ENCODE data around the genes SUMO4 and IYD.

DNA sequence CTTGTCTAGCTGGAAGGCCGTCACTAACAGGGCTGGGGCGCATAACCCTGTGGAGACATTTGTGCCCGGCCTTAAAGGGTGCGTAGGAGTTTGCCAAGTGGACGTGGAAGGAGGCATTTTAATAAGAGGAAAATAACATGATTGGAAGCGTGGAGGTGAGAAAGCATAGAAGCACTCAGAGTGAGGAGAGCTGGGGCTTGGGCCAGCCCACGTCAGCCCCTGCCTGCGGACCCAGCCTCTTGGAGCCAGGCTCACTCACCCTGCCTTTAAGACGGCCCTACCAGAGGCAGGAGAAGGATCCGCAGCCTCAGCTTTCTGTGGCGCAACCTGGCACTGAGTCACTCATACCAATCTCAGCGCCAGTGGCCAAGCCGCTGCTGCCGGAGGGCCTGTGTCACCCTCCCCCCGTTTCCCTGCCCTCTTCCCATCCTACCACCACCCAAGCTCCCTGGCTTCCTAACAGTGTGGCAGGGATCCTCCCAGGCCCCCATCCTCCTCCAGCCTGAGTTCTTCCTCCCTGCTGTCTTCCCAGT lies 285.1 kb downstream of the UST start:
- PRO-cap, 8 experiments: no peak in any of the 8 experiments

DNA sequence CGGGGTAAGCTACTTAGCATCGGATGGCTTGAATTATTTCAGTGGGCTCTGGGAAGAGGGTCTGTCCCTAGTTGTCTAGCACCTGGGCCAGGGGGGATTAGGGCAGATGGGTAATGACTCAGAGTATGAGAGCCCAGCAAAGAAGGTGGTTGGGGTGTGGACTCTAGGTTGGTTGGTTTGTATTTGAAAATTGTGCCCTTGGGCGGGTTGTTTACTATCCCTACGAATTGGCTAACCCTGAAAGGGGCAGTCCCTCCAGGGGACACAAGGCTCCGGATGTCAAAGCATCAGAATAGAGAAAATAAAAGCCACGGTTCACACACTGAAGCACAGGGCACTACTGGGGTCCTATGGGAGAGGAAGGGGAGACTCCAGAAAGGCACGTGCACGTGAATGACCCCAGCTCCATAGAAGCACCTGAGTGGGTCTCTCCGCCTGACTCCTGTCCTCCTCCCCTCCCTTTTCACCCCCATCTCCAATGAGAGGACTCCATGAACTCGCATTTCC lies 148.4 kb upstream of the TAB2 start:
- PRO-cap, 8 experiments: no peak in any of the 8 experiments

DNA sequence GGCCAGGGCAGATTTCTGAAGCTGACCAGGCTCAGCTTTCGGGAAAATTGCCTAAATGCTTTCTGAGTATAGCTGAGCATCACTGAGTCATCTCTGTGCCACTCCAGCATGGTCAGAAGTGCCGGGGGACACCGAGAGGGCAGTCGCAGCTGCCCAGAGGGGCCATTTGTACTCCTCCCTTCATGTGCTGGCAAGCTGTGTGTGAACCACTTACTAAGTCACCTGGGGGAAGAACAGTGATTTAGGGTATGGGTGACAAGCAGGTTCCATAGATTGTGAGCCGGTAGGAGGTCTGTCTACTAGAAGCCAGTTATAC lies 147.6 kb upstream of the TAB2 start:
- PRO-cap, 8 experiments: no peak in any of the 8 experiments

- PRO-cap, 8 experiments: no peak in any of the 8 experiments
These were observed at the start of gene SUMO4 for GRCh38 chr6:149400162-149400629. TSS of gene SUMO4 (plus strand) at chr6:149400262.

DNA sequence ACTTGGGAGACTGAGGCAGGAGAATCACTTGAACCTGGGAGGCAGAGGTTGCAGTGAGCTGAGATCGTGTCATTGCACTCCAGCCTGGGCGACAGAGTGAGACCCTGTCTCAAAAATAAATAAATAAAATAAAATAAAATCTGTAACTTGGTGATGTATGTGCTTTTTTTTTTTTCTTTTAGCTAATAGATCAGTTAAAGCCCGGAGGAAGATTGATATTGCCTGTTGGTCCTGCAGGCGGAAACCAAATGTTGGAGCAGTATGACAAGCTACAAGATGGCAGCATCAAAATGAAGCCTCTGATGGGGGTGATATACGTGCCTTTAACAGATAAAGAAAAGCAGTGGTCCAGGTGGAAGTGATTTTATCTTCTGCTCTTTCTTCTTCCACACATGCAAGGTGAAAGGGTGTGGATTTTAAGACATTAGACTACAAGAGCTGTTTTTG lies 52.5 kb downstream of the PCMT1 start:
- PRO-cap, 8 experiments: no peak in any of the 8 experiments

- PRO-cap, 8 experiments: no peak in any of the 8 experiments
These were observed 26.9 kb downstream of the LRP11 start for GRCh38 chr6:149837132-149837753.

GRCh38 chr6:150072178-150072672 lies 3.3 kb upstream of the ULBP3 start:
- PRO-cap, 8 experiments: no peak in any of the 8 experiments

DNA sequence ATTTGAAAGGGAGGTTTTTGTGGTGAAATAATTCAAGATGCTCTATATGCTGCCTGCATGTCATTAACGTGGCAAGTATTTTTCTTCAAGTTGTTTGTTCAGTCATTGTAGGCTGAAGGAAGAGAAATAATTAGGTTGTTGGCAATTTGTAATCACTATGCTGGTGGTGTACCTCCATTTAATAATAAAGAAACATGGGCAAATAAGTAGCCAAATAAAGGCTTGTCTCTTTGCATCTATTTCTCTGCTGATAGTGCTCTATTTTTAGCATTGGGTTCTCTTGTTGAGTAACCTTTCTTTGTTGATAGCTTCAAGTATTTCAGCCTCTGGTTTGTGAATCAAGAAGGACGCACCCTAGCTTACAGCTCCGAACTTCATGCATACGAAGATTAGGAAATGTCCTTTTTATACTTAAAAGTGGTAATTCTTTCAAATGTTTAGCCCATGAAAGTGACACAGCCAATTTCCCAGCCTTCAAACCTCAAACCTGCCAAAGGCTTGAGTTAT lies 2.5 kb downstream of the PPP1R14C start:
- PRO-cap, 8 experiments: no peak in any of the 8 experiments

DNA sequence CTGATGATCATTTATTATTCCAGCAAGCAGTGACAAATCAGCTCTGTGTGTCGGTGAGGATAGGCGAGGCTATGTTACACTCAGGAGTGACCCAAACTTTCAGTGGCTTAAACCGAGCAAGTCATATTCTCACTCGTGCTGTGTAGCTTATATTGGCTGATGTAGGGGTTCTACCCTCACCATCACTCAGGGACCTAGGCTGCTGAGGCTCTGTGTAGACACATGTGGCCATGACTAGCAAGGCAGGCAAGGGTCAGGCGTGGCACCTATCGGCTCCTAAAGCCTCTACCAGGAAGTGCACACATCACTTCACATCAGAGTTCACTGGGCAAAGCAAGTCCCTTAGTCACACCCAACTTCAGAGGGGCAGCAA lies 42.8 kb downstream of the PPP1R14C start:
- PRO-cap, 8 experiments: no peak in any of the 8 experiments

DNA sequence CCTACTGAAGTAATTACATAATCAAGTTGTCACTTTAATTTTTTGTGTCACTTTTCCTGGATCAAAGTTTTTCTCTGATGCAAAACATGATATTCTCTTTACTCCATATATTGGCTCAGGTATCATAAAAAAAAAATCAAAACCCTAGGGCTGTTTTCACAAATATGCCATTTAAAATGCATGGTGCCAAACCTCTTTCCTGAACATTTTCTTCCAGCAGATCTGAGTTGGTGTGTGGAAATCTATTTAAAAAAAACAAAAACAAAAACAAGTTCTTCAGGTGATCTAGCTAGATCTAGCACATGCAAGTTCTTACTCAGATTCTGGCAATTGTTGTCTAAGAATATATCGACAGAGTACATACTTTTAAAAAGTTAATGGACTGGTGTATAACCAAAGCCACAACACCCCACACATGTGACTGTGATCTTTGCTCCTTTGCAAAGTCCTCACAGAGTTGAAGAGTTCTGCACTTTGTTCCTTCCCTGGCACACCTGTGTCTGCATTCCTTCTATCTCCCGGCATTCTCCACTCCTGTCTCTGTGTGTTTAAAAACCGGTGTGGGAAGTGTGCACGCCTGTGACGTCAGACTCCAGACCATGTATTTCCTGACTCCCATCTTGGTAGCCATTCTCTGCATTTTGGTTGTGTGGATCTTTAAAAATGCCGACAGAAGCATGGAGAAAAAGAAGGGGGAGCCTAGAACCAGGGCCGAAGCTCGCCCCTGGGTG lies at the start of gene IYD:
IYD (plus strand) TSS at position 580 of the 731 bp plus-strand sequence.
- PRO-cap, 8 experiments: no peak in any of the 8 experiments

DNA sequence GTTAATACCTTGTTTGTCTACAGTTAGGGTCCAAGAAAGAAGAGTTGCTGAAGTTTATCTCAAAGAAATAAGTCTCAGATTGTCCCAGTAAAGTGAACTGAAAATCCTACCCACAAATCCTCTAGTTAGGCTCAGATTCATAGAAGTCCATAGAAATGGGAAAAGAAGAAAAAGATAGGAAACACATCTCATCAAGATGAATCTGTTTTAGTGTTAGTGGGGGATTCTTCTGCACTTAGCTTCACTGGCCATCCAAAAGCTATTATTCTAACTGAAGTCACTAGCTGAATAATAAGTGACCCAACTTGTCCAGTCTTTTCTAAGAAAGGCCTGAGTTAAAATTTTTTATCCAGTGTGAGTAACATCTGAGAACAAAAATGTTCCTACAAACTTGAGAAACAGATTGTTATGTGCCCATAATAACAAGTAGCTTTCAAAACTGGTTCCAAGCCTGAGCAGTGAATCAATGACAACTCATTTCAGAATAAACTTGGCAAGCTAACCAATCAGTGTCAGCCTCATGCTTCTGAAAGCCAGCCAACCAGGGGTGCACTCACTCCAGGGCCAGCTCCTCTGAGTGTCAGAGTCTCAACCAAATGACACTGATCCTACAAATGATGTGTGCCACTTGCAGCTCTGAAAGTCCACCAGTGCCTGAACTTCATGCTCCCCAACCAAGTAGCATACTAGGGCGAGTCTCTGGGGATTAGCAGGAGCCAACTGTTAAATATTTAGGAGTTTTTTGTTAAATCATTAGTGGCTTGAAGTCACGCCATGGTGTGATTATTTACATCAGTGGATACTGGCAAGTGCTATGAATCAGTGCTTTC lies 4.3 kb downstream of the IYD start:
- PRO-cap, 8 experiments: no peak in any of the 8 experiments

- PRO-cap, 8 experiments: no peak in any of the 8 experiments
These were observed 49.4 kb downstream of the IYD start for GRCh38 chr6:150418106-150418802.

- PRO-cap, 8 experiments: no peak in any of the 8 experiments
These were observed 113.7 kb upstream of the PLEKHG1 start for GRCh38 chr6:150485836-150486509.

DNA sequence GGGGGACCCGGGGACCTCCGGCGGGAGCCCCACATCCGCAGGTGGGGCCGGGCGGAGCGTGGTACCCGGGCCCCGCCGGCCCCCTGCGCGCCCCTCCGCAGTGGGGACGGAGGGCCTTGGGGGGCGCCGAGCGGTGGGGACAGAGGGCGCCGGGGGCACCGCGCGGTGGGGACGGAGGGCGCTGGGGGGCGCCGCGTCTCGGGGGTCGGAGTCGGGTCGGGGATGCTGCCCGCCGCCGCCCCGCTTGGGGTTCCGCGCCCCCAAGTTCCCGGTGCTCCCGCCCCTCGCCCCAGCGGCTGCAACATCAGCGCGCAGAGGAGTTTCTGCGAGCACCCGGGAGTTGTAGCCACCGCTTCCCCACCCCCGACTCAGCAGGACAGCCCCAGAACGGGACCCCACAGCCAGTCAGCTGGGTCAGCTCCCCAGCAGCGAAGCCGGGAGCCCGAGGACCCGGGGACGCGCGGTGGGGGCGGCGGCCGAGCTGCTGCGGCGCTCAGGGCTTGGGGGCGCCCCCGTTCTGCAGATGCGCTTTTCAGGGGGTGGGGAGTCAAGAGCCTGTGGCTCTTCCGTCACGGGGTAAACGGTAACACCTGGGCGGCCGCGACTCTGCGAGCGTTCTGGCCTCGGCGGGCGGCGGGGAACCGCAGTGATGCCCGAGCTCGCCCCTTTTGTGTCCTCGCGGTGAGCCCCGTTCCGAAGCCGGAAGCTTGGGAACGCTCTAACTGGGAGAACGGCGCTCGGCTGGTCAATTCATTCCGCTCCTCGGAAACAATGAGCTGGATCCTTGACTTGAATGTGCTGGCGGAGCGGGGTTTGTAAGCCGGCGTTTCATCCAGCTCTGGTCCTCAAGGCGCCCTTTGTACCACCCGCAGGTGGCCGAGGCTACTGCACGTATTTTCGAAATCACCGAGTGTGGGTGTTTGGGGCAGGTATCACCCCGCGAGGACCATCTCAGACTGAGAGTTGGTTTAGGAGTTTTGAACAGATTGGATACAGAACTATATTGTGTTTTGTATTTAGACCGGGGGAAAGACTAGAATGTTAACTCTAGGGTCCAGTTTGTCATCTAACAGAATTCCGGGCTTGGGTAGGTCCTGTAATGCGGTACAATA lies 740 bp downstream of the PLEKHG1 start:
- PRO-cap, 8 experiments: peak in 8 of 8 experiments; most common plus-strand start position 615 of the sequence (in 7); most common minus-strand start position 430 of the sequence (in 4)

GRCh38 chr6:150622814-150624029 lies 23.5 kb downstream of the PLEKHG1 start:
- PRO-cap, 8 experiments: peak in 1 of 8 experiments; most common plus-strand start chr6:150623310 (in 1)

DNA sequence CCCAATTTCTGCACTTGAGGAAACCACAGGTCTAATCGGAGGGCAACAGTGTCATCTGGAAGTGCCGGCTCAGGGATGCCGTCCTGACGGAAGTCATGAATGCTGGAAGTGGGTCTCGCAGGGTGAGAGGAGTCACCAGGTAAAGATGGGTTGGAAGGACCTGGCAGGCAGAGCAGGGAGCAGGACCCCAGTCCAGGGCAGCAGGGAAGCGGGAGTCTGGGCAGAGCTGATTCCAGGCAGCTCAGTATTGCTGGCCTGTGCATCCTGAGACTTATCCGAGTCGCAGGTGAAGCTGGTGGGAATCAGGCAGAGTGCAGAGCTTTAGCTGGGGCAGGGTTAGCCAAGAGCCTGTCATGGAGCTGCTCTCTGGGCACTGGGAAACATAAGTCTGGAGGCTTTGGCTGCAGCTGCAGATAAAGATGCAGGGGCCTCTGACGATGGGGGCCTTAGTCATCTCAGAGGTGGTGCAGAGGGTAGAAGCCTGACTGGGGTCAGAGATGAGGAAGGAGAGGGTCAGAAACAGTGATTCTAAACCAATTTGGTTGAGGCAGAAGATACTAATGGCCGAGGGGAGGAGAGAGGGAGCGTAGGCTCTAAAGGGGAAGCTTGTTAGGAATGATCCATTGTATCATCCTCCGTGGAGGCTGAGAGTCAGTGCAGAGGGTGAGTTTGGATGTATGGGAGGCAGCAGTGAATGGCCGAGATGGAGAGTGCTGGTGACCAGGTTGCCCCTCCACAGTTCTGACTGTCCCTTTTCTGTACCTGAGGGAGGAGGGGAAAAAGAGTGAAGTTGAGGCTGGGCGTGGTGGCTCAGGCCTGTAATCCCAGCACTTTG lies 33.7 kb downstream of the PLEKHG1 start:
- PRO-cap, 8 experiments: no peak in any of the 8 experiments

DNA sequence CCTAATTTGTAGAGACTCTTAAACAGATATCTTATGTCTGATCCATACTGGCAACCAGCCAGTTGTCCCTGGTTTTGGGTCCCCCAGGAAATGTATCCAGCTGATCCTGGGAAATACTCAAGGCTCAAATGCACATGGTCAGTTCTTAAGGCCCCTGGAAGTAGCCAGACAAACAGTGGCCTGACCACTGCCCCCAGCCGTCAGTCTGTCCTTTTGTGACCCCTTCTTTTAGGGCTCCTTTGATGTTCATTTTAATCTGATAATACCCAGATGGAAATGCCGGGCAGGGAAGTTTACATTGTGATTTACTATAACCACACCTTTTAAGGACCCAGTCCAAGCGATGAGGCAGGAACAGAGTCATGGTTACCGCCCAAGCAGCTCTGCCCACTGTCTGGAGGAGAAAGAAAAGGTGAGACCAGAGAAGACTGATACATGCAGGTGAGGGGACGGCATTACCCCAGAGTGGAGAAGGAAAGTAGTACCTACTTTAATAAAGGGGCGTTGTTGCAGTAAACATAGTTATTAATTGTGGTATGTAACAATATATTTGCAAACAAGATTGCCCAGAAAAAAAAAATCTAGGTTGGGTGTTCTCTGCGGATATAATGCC lies 110.5 kb downstream of the PLEKHG1 start:
- PRO-cap, 8 experiments: no peak in any of the 8 experiments

DNA sequence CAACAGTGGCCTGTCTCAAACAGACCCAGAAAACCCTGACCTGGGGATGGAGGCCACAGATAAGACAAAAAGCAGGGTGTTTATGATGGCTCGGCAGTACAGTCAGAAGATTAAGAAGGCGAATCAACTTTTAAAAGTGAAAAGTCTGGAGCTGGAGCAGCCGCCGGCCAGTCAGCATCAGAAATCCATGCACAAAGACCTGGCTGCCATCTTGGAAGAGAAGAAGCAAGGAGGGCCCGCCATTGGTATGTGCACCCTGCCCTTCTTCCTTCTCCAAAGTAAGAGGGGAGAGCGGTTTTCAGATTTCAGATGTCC lies 33.6 kb upstream of the MTHFD1L start:
- PRO-cap, 8 experiments: no peak in any of the 8 experiments

GRCh38 chr6:150881876-150882747 lies 16.6 kb downstream of the MTHFD1L start:
- PRO-cap, 8 experiments: no peak in any of the 8 experiments

DNA sequence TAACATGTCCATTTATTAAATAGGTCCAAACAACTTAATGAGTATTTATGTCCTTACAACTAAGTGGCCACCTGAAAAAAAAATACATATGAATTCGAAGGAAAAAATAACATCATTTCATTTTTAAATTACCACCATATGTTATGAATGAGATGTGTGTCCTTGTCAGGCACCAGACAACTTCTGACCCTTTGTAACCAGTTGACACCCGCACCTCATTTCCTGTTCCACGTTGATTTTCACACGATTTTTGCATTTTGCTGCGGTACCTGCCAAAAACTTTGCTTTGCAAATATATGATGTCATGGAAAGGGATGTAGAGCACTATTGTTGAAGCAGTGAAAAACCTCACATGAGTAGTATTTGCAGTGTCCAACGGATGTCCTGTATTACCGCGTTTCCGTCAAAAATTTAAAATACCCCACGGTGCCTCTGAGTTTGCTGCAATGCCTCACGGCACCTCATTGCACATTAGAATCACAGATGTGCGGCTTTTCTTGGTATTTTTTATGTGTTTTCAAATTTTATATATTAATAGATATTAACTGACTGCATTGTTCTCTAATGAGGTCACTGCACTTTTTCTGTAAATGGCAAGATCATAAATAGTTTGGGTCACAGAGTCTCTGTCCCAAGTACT lies 115.6 kb downstream of the MTHFD1L start:
- PRO-cap, 8 experiments: no peak in any of the 8 experiments